IMR-90 (cell line): ENCODE measurements around a stretch of chr13.

DNA sequence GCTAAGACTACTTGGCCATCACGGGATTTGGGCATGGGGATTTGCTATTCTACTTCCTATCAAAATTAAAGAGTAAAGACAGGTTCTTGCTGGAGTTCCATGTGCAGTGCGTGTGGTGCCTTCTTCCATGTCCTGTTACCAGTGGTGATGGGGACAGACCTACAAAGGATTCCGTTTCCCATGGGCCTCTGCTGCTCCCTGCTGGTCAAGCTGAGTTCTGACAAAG is 90.3 kb upstream of the SLC15A1 start:
- RRBS: no CpG with 5 or more reads among the region's 3 CpGs
CAGE:
- cytosol, long polyA plus RNA: no peak
- long polyA plus RNA: no peak
- nucleus, long polyA plus RNA: no peak

DNA sequence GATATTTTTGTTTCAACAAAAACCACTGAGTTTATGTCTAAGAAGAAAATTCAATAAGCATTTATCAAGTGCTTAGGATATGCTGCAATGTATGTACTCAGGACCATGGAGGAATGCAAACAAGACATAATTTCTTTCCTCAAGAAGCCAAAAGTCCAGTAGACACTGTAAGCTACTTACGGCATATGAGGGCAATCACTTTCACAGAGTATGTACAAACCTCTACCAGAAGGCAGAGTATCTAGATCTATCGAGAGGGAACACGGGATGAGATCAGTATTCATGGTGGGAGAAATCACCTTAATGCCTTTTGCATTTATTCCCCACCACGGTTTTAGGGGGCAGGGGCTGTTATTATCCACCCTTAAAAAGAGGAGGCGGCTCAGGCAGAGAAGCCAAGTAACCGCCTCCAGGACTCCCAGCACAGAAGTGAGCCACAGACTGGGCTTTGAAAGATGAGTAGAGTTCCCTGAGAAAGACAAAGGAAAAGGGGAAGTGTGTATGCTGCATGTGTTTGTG is 85.3 kb downstream of the DOCK9 start:
- RRBS: no CpG with 5 or more reads among the region's 6 CpGs
CAGE:
- cytosol, long polyA plus RNA: no peak
- long polyA plus RNA: no peak
- nucleus, long polyA plus RNA: no peak

GRCh38 chr13:98928232-98928613 is 49.6 kb downstream of the DOCK9 start:
- RRBS: no CpG with 5 or more reads among the region's 1 CpG
CAGE:
- cytosol, long polyA plus RNA: no peak
- long polyA plus RNA: no peak
- nucleus, long polyA plus RNA: no peak

DNA sequence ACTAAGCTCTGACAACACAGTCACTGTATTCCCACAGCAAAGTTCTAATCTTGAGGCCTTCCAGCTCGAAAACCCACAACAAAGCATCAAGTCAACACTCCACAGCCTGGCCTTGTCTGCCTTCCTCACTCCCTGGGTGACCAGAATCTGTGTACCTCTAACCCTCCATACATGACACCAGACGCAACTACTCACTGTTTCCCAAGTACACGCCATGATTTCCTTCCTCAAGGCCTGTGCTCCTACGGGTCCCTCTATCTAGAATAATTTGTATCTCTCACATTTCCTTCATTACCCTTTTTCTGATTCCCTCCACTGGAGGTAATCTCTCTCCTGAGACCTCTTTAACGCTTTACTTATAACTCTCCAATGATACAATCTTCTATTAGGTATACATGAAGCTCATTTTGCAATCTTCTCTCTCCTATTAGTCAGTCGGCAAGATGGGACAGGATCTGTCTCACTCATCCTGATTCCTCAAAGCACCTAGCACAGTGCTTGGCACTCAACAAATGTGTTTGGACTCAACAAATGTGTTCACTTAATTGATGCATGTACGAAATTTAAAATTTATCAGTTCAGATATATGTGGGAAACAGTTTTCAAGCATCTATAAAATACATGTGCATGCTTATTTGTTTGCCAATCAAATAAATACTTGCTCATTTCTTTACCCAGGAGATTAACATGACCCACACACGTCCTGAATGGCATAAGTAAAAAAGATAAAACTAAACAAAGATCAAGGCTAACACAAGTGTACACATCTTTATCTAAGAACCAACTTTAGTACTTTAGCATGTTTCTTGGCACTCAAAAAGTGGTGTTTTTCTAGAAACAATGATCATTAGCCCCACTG is 87.7 kb upstream of the DOCK9 start:
- RRBS: no CpG with 5 or more reads among the region's 8 CpGs
CAGE:
- cytosol, long polyA plus RNA: no peak
- long polyA plus RNA: no peak
- nucleus, long polyA plus RNA: no peak

DNA sequence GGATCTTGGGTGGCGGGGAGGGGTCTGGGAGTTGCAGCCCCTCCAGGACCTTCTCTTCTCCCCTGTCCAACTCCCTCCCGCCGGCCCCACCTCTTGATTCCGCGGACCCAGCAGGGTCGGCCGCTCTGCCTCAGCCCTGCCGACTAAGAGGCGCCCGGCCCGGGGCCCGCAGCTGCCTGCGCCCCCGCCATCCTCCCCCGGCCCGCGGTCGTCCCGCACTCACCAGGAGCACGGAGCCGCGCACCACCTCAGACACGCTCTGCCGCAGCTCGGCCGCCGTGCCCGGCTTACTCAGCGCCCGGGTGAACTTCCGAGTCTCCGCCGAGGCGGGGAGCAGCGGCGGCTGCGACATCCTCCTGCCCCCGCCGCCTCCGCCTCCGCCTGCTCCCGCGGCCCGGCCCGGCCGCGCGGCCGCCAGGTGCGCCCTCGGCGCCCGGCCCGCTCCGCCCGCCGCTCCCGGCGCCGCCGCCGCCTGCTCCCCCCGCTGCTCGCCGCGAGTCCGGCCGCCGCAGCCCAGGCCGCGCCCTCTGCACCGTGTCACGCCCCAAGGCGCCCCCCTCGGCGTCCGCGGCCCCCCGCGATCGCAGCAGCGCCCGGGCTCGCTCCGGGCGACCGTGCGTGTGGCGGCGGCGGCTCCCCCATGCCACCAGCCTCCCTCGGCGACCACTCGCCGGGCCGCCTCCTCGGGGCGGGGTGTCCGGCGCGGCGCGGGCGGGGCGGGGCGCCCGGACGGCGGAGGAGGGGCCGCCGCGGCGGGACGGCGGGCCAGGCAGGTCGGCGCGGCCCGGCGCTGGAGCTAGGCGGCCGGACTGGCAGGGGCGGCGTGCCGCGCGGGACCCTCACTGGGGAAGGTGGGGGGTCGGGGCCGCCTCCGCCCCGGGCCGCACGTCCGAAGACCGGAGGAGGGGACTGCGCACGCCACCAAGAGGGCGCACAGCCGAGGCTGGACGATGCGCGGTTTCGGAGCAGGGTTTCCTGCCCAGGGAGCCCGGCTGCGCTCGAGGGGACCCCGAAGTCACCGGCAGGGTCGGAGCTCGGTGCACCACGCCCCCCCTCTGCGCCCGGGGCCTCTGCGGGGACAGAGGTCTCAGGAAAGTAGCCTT is 108.5 kb upstream of the DOCK9 start:
- RRBS: 2% methylated on average over 103 of the region's 154 CpGs
CAGE:
- cytosol, long polyA plus RNA: no peak
- long polyA plus RNA: no peak
- nucleus, long polyA plus RNA: no peak

DNA sequence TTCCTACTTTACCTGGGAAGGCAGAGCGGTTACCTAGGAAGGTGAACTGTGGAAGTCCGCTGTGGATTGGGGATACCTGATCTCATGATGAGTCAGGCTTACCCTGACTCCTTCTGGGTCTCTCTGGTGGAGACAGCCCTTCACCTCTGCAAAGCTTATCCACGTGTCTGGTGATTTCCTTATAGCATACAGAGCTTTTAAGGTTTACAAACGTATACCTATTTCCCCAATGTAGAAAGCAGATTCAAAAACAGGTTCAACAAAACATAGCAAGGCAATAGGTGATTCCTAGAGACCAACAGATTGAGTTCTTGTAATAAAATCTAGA is 3.8 kb upstream of the UBAC2 start:
- RRBS: no CpG with 5 or more reads among the region's 4 CpGs
CAGE:
- cytosol, long polyA plus RNA: no peak
- long polyA plus RNA: no peak
- nucleus, long polyA plus RNA: no peak

DNA sequence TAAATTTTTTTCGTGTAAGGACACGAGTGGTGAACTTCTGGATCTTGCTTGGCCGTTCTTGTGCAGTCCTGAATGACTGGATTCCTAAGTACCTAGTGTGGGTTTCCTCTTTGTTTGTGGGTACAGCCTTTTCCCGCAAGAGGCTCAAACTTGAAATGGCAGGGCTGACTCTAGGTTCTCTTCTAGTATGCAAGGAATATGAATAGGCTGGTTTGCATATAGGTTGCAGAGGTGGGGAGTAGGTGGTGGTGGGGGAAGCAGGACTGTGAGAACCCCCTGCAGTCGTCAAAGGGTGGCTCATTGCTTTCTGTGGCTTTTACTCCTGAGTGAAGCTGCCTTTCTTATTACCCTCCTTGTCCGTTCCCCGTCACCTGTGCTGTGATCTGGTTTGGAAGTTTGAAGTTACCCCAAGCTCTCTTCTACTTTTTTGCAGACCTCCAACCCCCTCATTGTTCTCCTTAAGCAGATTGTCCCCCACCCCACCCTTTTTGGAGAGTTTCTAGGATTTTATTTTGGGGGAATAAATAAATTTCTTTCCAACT is 13.7 kb downstream of the UBAC2 start:
- RRBS: no CpG with 5 or more reads among the region's 7 CpGs
CAGE:
- cytosol, long polyA plus RNA: no peak
- long polyA plus RNA: no peak
- nucleus, long polyA plus RNA: no peak

DNA sequence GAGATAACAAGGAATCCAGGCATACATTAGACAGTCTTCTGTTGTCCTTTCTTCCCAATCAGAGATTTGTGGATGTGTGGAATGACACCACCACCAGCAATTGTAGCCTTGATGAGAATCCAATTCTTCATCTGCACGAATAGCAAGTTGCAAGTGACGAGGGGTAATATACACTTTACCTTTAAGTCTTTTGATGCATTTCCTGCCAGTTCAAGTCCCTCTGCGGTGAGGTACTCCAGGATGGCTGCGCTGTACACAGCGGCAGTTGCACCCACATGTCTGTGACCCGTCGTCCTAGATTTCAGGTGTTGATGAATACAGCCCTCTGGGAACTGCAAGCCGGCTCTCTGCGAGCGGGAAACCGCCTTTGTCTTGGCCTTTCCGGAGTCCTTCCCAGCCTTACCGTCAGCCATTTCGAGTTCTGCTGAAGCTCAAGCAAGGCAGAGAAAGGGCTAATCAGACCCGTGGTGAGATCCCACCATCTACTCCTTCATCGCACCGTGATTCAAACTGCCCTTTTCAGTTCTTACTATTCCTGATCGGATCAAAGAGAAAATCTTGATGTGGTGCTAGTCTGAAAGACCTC is 14.8 kb downstream of the UBAC2 start:
- RRBS: no CpG with 5 or more reads among the region's 18 CpGs
CAGE:
- cytosol, long polyA plus RNA: no peak
- long polyA plus RNA: no peak
- nucleus, long polyA plus RNA: no peak

DNA sequence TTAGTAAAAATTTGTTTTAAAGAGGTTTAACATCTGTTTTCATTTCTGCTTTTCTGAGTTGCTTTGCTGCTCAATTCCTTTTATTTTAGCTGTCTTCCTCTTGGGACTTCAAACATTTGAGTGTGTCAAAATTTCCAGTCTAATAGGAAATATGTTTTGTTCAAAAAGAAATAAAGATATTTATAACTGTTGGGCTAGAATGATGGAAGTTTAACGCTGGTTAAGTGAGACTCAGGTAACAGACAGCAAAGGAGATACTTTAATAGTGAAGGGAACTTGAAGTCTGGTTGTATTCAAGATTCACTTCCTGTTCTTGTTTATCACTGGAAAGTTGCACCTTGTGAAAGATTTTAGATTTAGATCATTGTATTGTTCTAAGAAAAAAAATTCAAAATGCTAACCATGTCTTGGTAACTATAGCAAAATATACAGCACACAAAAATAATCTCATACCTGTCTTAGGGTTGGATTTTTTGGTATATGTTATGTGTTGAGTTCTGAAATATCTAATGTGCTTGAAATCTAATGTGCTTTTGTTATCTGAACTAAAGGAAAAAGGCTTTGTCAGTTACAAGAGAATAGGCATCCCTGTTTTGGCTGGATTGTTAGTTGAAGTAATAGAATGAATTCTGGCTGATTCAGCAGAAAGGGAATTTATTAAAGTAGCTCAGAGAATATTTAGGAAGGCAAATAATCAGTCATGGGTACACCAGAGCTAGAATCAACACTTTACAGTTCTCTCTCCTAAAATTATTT is 24.4 kb upstream of the GPR18 start:
- RRBS: no CpG with 5 or more reads among the region's 1 CpG
CAGE:
- cytosol, long polyA plus RNA: no peak
- long polyA plus RNA: no peak
- nucleus, long polyA plus RNA: no peak

DNA sequence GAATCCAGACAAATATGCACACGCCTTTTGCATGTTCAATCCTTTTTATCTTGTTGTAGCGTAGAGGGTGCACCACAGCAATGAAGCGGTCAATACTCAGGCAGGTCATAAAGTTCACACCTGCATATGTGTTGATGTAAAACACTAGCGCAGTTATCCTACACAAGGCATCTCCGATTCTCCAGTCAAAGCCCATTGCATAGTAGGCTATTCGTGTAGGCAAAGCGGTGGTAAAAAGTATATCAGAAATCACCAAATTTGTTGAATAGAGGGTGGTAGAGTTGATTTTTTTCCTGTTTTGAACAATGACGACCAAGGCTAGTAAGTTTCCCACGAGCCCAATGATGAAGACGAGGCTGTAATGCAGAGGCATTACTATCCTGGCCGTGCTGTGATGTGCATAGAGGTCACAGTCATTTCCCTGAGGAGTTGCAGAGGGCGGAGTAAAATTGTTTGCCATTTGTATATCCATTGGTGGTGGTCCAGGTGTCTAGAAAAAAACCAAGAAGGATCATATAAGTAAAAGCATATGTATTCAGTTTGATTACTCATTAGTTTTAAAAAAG is 11.4 kb downstream of the GPR183 start:
- RRBS: no CpG with 5 or more reads among the region's 12 CpGs
CAGE:
- cytosol, long polyA plus RNA: no peak
- long polyA plus RNA: no peak
- nucleus, long polyA plus RNA: no peak

- RRBS: no CpG with 5 or more reads among the region's 11 CpGs
CAGE:
- cytosol, long polyA plus RNA: no peak
- long polyA plus RNA: no peak
- nucleus, long polyA plus RNA: no peak
These were observed 4.2 kb upstream of the GPR183 start for GRCh38 chr13:99311064-99312207.

GRCh38 chr13:99358527-99359223 is 51.5 kb upstream of the GPR183 start:
- RRBS: no CpG with 5 or more reads among the region's 12 CpGs
CAGE:
- cytosol, long polyA plus RNA: no peak
- long polyA plus RNA: no peak
- nucleus, long polyA plus RNA: no peak

DNA sequence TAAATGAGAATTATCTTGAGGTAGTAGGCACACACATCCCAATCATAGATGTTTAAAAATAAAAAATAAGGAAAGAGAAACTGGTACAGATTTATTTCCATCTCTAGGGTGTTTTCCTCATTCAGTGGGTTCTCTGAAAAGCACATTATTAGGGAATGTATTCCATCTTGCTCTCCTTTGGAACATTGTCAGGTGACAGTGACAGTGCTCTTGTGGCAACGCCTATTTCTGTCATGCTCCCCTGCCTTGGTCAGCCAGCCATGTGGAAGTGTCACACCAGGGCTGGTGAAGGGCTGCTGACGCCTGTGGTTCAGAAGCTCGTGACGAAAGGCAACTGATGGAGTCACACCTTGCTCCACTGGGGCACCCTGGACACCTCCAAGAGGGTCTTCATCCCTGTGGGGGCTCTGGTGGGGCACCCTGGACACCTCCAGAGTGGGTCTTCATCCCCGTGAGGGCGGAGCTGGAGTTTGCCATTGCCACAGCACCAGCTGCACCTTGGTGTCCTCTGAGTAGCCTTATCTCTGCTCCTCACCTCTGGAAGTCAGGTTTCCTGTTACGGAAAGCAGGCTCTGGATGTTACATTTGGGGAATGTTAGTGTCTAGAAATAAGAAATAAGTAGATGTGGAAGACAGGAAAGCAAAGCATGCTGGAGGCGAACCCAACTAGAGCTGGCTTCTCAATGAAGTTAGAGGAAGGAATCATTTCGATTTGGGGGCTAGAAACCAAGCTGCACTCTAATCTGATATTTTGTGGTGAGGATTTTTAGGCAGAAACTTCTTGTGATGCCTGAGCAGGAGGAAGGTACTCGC is 69.0 kb upstream of the GPR183 start:
- RRBS: no CpG with 5 or more reads among the region's 10 CpGs
CAGE:
- cytosol, long polyA plus RNA: no peak
- long polyA plus RNA: no peak
- nucleus, long polyA plus RNA: no peak

- RRBS: no CpG with 5 or more reads among the region's 4 CpGs
CAGE:
- cytosol, long polyA plus RNA: no peak
- long polyA plus RNA: no peak
- nucleus, long polyA plus RNA: no peak
These were observed 40.5 kb upstream of the TM9SF2 start for GRCh38 chr13:99460698-99461233.

DNA sequence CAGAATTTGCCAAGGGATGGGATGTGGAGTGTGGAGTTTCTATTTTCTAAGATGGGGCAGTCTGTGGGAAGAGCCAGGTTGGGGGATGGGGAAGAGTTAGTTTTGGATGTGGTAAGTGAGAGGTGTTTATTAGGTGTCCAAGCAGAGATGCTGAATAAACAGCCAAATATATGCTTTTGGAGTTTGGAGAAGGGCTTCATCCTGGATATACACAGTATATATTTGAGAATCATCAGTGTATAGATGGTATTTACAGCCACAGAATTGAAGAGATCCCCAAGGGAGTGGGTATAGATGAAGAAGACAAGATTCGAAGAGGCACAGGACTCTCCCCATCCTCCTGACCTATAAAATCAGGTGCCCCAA is 23.1 kb downstream of the TM9SF2 start:
- RRBS: no CpG with 5 or more reads among the region's 1 CpG
CAGE:
- cytosol, long polyA plus RNA: no peak
- long polyA plus RNA: no peak
- nucleus, long polyA plus RNA: no peak

GRCh38 chr13:99892374-99892755 is 79.2 kb downstream of the ZIC5 start:
- RRBS: no CpG with 5 or more reads among the region's 6 CpGs
CAGE:
- cytosol, long polyA plus RNA: no peak
- long polyA plus RNA: no peak
- nucleus, long polyA plus RNA: no peak

GRCh38 chr13:99895917-99896629 is 75.5 kb downstream of the ZIC5 start:
- RRBS: 32% methylated on average over 50 of the region's 84 CpGs
CAGE:
- cytosol, long polyA plus RNA: no peak
- long polyA plus RNA: no peak
- nucleus, long polyA plus RNA: no peak

- RRBS: 38% methylated on average over 2 of the region's 35 CpGs
CAGE:
- cytosol, long polyA plus RNA: no peak
- long polyA plus RNA: no peak
- nucleus, long polyA plus RNA: no peak
These were observed 45.2 kb downstream of the ZIC5 start for GRCh38 chr13:99925990-99927138.

GRCh38 chr13:99958380-99959223 is 13.0 kb downstream of the ZIC5 start:
- RRBS: 8% methylated on average over 7 of the region's 40 CpGs
CAGE:
- cytosol, long polyA plus RNA: no peak
- long polyA plus RNA: no peak
- nucleus, long polyA plus RNA: no peak

GRCh38 chr13:99970978-99971667 is 444 bp downstream of the ZIC5 start:
- RRBS: 3% methylated on average over 36 of the region's 65 CpGs
CAGE:
- cytosol, long polyA plus RNA: no peak
- long polyA plus RNA: no peak
- nucleus, long polyA plus RNA: no peak